Measurements from ENCODE around the genes NANOG, NECAP1, PHC1 and KLRF2.

DNA sequence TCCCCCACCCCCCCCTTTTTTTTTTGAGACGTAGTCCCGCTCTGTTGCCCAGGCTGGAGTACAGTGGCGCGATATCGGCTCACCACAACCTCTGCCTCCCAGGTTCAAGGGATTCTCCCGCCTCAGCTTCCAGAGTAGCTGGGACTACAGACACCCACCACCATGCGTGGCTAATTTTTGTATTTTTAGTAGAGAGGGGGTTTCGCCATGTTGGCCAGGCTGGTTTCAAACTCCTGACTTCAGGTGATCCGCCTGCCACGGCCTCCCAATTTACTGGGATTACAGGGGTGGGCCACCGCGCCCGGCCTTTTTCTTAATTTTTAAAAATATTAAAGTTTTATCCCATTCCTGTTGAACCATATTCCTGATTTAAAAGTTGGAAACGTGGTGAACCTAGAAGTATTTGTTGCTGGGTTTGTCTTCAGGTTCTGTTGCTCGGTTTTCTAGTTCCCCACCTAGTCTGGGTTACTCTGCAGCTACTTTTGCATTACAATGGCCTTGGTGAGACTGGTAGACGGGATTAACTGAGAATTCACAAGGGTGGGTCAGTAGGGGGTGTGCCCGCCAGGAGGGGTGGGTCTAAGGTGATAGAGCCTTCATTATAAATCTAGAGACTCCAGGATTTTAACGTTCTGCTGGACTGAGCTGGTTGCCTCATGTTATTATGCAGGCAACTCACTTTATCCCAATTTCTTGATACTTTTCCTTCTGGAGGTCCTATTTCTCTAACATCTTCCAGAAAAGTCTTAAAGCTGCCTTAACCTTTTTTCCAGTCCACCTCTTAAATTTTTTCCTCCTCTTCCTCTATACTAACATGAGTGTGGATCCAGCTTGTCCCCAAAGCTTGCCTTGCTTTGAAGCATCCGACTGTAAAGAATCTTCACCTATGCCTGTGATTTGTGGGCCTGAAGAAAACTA is at the start of gene NANOG:
Gene NANOG (plus strand): TSS at position 602 of the 918 bp plus-strand sequence.
- PRO-cap: no peak

- PRO-cap: bidirectional peak, plus-strand start at chr12:8026373, minus-strand start at chr12:8026403; bidirectional peak, plus-strand start at chr12:8026838, minus-strand start at chr12:8026558
These were observed 6.4 kb upstream of the FOXJ2 start for GRCh38 chr12:8025957-8026733.

- PRO-cap: bidirectional peak, plus-strand start at chr12:8082277, minus-strand start at chr12:8082131
These were observed at the start of gene NECAP1 for GRCh38 chr12:8081778-8082429. Gene NECAP1 (plus strand): TSS chr12:8082274.

DNA sequence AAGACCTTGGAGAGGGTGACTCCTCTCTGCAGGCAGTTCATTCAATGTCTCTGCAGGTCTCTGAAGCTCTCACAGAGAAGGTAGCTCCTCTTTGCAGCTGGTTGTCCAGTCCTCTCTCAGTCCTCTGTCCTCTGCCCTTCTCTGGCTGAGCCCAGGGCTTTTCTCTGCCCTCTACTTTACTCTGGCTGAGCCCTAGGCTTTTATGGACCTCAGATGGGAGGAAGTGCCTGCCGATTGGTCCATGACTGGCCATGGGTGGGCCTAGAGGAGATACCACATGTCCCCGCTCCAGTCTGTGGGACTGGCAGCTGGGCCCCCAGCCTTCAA is 27.0 kb upstream of the CLEC4E start:
- PRO-cap: no peak

DNA sequence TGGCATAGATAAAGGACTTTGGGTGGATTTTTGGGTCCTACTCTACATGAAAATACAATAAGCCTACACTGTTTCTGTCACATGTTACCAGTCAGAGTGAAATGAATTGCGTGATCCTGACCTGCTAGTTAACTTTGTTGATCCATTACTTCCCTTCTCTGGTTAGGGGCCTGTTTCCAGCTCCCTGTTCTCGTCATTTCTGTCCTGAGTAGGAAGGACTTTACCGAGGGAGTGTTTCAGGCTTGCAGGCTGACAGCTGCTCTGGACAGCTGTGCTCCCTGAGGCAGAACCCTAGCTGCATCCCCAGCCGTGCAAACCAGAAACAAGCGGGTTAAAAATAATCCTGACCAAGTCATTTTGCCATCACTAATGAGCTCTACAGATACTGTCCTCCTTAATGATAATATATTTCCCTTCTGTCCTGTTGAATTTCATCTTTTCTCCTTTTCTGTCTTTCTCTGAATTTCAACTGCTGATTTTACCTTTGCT is 1.5 kb downstream of the AICDA start:
- PRO-cap: no peak

DNA sequence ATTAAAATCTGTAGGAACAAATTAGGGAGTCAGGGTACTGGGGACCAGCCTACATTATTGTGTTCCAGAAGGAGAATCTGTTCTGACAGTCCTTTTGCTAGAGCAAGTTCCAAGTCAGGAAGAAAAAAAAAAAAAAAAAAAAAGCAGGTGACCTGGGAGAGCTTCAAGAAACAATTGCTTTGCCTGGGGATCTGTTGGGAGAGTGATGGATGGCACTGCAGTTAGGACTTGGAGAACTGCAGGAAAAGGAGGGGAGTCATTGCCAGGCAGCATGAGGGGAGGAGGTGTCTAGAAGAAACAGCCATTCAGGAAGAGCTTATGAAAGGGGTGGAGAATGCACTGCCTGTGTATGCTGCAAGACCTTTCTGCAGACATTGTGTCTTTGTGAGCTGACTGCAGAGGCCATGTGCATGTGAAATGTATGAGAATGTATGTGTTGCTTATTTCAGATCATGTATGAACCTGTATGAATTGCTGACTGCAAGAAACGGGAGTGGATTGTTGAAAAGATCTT is 10.0 kb upstream of the RIMKLB start:
- PRO-cap: bidirectional peak, plus-strand start at position 374 of the sequence, minus-strand start at position 238 of the sequence

- PRO-cap: bidirectional peak, plus-strand start at chr12:8698738, minus-strand start at chr12:8698546
These were observed 701 bp downstream of the RIMKLB start for GRCh38 chr12:8698447-8698937.

- PRO-cap: bidirectional peak, plus-strand start at chr12:8914330, minus-strand start at chr12:8914124; bidirectional peak, plus-strand start at chr12:8914429, minus-strand start at chr12:8914373
These were observed at the start of gene PHC1 for GRCh38 chr12:8913580-8914622. Gene PHC1 (plus strand): TSS chr12:8914509.

GRCh38 chr12:8996549-8997193 is 7.3 kb downstream of the KLRG1 start:
- PRO-cap: no peak

GRCh38 chr12:9109633-9110295 is 6.0 kb downstream of the A2M start:
- PRO-cap: no peak

DNA sequence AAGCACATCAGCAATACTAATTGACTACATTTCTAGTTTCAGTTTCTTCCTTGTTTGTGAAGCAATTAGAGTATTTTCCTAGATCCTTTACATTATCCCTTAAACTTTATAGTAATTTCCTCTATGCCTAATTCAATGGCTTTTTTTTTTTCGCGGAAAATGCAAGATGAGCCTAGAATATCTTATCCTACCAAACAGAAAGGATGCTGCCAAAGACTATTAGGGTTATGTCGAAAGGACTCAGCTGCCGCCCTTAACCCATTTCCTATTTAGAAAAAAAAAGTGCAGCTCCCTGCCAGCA is 7.9 kb upstream of the A2M start:
- PRO-cap: no peak

- PRO-cap: no peak
These were observed 198.1 kb upstream of the PZP start for GRCh38 chr12:9406159-9406773.

DNA sequence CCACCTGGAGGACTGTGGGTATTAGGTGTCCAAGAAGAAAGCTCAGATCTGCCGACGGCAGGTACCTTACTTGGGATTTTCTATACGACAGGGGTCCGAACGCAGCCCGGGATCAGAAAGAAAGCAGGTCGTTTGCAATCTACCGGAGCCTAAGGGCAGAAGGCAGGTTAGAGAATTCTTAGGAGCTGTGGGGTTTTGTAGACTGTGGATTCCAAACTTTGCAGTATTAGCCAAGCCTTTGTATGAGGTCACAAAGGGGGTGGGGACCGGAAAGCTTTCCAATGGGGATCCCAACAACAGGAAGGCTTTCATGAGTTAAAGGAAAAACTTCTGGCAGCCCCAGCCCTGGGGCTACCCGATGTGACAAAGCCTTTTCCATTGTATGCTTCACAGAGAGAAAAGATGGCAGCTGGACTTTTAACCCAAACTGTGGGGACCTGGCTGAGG is 199.1 kb upstream of the PZP start:
- PRO-cap: no peak

DNA sequence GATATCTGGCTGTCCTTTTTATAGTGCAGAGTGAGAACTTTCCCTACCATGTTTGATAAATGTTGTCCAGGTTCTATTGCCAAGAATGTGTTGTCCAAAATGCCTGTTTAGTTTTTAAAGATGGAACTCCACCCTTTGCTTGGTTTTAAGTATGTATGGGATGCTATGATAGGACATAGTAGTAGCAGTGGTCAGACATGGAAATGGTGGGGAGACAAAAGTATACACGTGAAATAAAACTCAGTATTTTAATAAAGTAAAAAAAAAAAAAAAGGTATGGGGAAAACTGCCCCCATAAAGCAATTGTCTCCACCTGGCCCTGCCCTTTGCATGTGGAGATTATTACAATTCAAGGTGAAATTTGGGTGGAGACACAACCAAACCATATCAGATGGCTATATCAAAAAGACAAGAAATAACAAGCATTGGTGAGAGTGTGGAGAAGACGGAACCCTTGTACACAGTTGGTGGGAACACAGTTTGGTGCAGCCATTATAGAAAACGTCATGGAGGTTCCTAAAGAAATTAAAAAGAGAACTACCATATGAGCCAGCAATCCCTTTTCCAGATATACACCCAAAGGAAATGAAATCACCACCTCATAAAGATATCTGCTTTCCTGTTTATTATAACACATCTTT is 26.9 kb downstream of the CLEC2D start:
- PRO-cap: no peak

DNA sequence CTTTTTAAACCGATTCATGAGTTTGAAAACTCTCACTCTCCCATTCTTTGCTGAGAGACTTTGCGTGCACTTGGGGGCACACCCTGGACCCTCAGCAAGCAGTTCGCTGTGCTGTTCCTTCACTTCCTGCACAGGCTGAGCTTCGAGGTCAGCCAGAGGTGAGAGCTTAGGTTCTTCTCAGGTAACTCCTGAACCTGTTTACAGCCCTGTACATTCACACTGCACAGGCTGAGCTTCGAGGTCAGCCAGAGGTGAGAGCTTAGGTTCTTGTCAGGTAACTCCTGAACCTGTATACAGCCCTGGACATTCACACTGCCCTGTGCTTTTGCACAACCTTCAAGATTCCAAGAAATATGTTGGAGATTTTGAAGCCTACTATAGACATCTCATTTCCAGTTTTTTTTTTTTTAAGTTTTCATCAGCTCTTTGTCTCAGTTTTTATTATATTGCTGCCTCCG is 18.0 kb downstream of the CD69 start:
- PRO-cap: no peak

- PRO-cap: no peak
These were observed 7.2 kb downstream of the CD69 start for GRCh38 chr12:9753156-9754170.

- PRO-cap: no peak
These were observed 4.5 kb downstream of the CD69 start for GRCh38 chr12:9756127-9756596.

DNA sequence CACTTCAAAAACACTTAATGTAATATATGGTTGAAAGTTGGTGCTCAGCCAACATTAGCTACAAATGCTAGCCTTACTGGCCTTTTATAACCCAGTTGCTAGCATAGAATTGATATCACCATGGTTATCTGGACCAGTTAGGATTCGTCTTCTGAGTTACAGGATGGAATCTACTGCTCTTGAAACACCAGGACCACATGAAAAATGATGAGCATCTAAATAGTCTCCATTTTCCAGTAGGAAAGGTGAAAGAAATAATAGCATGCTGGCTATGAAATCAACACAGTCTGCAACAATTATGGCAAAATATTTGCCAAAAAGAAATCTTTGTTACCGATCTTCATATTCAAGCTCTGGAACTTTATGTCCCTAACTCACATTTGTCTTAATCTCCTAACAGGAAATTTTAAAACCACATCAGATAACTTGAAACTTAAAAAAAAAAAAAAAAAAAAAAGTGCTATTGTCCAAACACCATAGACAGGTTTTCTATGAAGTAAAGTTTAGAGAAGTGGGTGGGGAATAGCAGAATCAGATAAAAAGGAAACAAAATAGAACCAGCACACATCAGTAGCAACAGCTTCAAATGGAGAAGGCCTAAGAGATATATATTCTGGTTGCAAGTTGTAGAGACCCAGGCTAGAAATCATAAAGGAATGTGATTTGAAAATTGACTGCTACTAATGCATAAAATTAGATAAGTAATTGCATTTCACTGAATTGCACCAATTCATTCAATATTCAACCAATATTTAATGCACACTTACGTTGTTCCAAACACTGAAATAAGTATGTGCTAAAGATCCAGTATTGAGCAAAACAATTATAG is 12.8 kb upstream of the CD69 start:
- PRO-cap: no peak

GRCh38 chr12:9796246-9796825 is 30.9 kb upstream of the KLRF1 start:
- PRO-cap: no peak

DNA sequence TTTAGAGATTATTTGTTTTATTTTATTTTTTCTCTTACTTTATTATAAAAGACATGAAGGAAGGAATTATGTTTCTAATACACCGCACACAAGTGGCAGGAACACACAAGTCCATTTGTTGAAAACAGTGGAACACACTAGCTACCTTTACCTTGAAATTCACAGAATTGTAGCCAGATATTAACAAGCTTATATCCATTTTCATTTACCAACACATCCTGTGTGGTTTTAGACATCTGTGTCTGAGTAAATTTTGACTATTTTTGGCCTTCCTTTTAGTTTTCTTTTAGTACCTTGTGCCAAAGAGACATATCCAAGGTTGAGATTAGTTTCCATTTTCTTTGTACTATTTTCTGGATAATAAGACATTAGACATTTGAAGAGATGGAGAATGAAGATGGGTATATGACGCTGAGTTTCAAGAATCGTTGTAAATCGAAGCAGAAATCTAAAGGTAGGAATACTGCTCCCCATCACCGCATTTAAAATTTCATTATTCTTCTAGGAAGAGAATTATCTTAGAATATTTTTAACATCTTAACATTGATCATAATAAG is at the start of gene KLRF2:
Gene KLRF2 (plus strand): TSS at position 278 of the 557 bp plus-strand sequence.
- PRO-cap: no peak